Epithelial cell of alveolus of lung (primary cell): Measurements from ENCODE around the genes MORN4, CPN1 and ERLIN1.

DNA sequence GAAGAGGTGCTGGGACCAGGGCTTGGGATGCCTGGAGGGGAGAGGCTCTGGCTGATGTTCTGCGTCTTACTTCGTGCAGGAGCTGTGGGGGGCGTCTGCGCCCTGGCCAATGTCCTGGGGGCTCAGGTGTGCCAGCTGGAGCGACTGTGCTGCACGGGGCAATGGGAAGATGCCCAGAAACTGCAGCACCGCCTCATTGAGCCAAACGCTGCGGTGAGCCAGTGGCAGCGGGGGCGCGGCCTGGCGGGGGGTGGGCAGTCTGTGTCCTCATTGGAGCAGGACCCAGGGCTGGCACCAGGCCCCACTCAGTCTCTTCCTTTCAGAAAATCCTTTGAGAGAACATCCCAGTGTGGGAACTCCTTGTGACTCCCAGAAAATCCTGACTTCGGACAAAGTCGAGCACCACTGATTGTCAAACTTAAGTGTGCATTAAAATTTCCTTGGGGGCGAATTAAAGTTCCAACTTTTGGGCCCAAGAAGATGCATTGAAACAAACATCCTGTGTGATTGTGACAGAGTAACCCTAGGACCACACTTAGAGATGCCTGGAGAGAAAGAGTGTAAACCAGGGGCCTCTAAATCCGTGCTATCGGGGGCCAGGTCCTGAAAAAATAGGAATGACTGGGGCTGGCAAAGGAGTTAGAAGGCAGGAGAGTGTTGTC, 12.4 kb downstream of the C10orf62 start:
- RAMPAGE, long total RNA: no peak
- RRBS: no CpG with 5 or more reads among the region's 18 CpGs

DNA sequence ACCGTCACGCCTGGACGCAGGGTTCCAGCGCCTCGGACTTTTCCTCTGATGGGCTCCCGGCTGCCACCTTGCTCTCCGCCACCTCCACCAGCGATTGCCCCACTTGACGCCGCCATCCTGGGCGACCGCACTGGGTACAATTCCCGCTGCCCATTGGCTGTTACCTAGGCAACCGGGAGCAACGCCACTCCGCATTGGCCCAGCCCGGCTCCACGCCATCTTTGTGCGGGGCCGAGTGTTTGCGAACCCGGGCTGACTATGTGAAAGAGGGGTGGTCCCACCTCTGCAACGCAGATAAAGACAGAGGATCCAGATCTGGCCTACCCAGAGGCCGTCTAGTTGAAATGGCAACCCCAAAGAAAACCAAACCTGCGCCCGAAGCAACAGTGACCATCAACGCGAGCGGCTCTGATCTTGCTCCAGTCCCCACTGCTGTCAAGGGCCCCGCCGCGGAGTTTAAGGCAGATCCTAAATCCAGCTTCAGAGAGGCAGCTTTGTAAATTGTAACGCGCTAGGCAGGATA, at the start of gene MORN4:
MORN4 (minus strand) TSS at position 132 of the 523 bp plus-strand sequence.
- RAMPAGE, long total RNA: no peak
- RRBS: 1% methylated on average over 10 of the region's 34 CpGs

DNA sequence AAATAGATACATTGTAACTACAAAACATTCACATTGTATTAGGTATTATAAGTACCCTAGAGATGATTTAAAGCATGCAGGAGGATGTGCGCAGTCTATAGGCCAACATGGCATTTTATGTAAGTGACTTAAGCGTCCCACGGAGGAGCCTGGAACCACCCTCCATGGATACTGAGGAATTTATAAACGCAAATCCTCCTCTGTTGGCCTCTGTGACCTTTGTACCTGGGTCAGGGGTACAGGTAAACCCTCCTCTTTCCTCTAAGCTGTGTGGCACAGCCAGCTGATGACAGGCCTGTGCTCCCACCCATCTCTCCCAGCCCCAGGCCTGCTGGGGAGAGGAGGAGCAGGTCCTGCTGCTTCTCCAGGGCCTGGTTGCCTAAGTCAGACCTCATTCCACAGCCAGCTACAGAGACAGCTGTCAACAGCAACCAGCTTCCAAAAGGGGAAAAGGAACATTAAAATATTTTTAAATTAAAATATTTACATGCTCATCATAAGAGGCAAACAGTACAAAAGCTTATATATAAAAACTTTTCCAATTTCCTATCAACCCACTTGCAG, 5.0 kb downstream of the AVPI1 start:
- RAMPAGE, long total RNA: no peak
- RRBS: no CpG with 5 or more reads among the region's 4 CpGs

DNA sequence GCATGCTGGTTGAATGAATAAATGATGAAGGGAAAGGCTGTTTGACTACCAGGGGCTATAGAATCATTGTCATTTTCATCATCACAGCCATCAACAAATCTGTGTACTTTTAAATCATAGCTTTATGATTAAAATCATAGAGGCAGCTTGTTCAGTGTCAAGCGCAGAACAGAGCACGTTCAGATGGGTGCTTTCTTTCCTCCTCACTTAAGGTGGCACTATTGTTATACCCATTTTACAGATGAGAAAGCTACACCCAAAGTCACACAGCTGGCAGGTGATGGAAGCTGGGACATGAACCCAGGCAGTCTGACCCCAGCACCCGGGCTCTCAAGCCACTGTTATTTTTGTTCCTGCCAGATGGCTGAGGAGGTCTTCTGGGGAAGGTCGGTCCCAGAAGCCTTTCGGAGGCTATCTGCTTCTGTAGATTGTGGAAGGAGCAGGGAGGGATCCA, 777 bp downstream of the AVPI1 start:
- RAMPAGE, long total RNA: no peak
- RRBS: no CpG with 5 or more reads among the region's 5 CpGs

DNA sequence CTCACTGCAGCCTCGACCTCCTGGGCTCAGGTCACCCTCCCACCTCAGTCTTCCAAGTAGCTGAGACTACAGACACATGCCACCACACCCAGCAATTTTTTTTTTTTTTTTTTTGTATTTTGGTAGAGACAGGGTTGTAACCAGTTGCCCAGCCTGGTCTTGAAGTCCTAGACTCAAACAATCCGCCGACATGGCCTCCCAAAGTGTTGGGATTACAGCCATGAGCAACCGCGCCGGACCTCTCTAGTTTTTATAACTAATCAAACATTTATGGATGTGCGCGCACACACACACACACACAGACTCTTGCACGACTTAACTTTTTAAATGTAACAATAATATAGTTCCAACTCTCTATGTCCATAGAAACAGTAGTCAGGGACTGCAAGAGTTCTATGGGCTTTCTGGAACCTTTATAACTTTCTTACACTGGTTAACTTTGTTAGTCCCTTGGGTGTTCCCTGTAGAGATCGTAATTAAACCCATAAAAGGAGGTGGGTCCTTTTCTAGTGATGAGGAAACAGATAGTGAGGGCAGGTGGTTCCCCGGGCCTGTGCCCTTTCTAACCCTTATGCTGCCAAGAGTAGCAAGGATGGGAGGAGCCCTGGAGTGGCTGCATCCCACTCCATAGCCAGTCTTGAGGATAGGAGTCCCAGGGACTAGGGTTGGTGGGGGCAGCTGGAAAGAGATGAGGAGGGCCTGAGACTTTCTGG, 8.4 kb downstream of the MARVELD1 start:
- RAMPAGE, long total RNA: no peak
- RRBS: no CpG with 5 or more reads among the region's 11 CpGs

DNA sequence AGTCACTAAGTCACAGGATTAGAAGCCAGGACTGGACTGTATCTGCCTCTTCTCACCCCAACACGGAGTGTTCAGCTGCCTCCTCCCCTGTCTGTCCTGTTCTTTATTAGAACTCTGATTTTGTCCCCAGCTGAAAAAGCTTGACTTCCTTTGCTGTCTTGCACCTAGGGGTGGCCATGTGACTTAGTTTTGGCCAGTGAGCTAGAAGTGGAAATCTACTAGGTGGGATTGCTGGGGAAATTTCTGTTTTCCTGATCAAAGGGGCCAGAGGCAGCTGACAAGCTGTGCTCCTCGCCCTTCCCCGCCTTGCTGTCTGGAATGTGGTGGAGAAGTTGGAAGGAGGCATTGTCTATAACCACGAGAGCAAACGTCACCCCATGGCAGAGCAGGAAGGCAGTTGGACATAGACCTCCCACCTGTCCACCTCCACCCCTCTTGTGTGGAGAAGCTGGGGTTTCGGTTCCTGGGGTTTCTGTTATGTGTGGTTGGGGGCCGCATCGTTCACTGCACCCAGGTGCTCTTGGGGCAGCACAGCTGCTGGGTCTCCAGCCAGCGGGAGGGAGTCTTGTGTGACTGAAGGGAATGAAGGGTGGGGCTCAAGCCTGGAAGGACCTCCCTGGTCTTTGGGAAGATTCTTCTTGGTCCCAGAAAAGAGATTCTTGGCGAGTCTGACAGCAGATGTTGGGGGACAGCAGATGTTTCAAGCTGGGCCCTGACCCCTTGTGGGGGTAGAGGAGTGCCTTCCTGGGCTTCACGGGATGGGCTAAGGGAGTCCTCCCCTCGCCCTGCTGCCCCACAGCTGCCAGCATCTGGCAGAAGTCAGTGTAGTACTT, 7.2 kb downstream of the SFRP5 start:
- RAMPAGE, long total RNA: no peak
- RRBS: no CpG with 5 or more reads among the region's 12 CpGs

DNA sequence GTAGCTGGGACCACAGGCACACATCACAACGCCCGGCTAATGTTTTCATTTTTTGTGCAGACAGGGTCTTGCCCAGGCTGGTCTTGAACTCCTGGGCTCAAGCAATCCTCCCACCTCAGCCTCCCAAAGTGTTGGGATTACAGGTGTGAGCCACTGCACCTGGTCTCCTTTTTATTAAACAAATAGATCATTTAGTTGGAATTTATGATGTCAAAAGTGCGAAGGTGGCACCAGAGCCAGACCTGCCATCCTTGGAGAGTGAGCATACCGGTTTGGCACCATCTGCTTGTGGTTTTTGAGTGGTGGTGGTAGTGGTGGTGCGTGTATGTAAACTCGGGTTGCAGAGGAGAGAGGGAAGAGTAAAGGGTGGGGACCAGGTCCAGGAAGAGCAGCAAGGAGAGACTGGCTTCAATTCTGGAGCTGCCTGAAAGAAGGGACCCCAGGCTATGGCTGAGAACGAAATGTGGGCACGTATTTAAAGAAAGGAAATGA, 658 bp upstream of the GOLGA7B start:
- RAMPAGE, long total RNA: no peak
- RRBS: no CpG with 5 or more reads among the region's 8 CpGs

DNA sequence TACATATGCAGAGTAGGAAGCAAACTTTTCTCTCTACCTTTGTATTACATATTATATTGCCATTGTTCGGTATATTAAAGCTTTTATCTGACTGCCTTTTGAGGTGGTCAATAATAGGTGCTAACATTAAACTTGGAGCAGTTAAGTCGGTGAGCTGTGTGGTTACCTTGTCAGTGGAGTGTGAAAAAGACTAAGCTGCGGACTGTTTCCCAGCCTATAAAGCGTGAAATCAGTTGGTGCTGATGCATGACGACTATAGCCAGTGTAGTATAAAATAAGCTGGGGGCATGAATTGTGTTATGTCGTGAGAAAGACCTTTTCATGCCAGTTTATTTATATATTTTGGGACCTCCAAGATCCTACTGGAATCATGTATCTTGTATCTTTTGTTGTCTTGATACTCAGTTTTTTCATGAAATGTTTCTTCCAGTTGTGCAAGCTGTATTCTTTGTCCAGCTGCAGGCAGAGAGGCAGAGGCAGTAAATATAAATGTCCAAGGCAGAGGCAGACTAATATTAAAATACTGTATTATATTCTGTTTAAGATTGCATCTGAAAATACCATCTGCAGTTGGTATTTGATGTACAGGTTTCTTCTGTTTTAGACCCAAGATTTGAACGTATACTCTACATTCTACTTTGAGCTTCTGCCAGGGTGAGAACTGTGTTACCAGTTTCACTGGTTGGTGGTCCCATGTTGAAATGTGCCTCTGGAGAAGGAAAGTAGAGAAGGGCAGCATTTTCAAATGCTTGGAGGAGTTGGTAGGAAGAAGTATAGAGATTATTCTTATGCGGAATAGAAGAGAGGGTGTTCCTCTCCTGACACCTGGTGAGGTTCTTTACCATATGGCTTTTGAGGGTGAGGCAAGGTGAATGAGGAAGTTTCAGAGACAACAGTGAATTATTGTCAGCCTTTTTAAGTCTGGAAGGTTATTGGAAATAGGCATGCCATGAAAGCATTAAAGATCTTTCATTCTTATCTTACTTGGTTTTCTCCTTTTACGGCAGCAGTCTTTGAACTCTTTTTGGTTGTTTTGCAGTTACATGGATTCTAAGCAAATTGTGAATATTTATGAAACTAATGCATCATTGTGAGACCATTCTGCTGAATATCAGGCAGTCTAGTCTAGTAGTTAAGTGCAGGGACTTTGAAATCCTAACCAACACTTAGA, 34.1 kb downstream of the R3HCC1L start:
- RAMPAGE, long total RNA: no peak
- RRBS: no CpG with 5 or more reads among the region's 9 CpGs

DNA sequence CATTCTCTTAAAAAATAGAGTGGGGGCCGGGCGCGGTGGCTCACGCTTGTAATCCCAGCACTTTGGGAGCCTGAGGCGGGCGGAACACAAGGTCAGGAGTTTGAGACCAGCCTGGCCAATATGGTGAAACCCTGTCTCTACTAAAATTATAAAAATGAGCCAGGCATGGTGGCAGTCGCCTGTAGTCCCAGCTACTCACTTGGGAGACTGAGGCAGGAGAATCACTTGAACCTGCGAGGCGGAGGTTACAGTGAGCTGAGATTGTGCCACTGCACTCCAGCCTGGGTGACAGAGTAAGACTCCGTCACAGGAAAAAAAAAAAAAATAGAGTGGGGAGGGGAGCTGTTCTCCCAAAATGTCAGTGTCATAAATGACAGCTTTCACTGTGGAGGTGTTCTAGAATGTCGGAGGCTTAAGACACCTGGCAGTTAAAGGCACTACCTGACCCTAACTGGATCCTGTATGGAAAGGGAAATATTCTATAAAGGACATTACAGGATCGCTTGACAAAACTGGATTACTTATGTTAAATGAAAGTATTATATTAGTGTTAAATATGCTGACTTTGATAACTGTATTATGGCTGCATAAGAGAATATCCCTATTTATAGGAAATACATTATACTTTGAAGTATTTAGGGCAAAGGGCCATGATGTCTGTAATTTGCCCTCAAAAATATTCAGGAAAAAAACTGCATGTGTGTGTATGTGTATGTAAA, 65.3 kb downstream of the LOXL4 start:
- RAMPAGE, long total RNA: no peak
- RRBS: no CpG with 5 or more reads among the region's 12 CpGs

DNA sequence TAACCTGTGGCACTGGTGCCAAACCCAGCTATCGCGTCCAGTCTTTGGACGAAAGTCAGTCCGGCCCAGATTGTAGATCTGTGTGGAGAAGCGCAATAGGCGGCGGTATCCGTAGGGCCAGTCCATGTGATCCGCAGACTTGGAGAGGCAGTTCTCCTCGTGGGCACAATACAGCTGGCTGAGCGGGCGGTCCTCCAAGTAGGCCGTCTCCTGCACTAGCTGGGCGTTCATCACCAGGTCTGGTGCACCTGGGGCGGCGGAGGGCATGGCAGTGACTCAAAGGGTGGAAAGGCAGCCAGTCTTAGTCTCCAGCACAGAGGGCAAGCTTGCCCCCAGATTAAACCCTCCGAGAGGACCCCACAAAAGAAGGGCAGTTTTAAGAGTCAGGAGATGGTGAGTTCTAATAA, 14.4 kb downstream of the LOXL4 start:
- RAMPAGE, long total RNA: no peak
- RRBS: no CpG with 5 or more reads among the region's 17 CpGs

DNA sequence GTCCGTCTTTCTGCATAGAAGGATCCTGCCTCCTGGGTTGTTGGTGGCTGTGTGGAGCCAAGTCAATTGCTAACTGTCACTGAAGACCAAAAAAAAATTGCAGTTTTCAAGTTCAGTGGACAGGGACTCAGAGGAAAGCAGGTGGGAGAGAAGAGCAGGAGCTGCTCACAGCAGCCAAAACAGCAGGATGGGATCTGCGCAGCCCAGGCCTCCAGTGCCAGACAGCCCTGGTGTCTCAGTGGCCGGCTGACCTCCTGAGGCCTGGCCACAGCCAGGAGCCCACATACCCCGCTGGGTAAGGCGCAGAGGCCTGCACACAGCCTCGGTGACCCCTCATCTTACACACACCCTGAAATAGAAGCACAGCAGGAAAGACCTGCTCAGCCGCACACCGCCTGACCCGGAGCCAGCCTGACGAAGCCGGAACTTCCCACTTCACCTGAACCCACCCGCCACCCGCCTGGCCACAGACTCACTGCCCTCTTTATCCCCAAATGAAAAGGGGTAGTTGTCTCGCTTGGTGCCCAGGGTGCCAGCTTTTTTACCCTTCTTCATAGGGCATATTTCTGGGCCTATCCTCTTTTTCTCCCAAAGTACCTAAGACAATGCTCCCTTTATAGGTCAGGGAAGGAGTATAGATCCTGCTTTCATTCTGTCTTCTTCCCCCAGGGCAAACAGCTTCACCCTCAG, 49.3 kb downstream of the PYROXD2 start:
- RAMPAGE, long total RNA: no peak
- RRBS: no CpG with 5 or more reads among the region's 14 CpGs

GRCh38 chr10:98476593-98476850, 29.8 kb upstream of the HPS1 start:
- RAMPAGE, long total RNA: no peak
- RRBS: no CpG with 5 or more reads among the region's 4 CpGs

GRCh38 chr10:99658446-99659122, 725 bp upstream of the ENTPD7 start:
- RAMPAGE, long total RNA: no peak
- RRBS: no CpG with 5 or more reads among the region's 31 CpGs

DNA sequence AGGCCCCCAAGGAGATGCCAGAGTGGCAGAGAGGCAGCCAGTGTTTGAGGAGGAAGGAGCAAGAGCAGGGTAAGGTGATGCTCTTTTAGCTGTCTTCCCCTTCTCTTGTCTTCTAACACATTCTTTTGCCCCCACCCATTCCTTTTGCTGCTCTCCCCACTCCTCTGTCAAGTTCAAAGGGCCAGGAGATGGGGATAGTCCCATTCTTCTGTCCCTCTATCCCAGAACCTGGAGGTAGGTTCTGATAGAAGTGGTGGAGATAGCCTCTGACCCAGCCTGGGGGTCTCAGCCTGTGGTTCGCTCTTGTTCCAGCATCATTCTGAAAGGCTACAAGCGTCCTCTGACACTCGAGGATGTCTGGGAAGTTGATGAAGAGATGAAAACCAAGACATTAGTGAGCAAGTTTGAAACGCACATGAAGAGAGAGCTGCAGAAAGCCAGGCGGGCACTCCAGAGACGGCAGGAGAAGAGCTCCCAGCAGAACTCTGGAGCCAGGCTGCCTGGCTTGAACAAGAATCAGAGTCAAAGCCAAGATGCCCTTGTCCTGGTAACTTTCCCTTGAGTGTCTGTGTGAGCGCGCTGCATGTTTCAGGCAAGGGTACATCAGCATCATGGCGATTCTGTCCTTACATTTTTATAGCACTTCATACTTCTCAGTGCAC, 14.5 kb downstream of the ABCC2 start:
- RAMPAGE, long total RNA: no peak
- RRBS: no CpG with 5 or more reads among the region's 9 CpGs

GRCh38 chr10:99929089-99930120, 80.3 kb downstream of the DNMBP start:
- RAMPAGE, long total RNA: no peak
- RRBS: no CpG with 5 or more reads among the region's 13 CpGs

DNA sequence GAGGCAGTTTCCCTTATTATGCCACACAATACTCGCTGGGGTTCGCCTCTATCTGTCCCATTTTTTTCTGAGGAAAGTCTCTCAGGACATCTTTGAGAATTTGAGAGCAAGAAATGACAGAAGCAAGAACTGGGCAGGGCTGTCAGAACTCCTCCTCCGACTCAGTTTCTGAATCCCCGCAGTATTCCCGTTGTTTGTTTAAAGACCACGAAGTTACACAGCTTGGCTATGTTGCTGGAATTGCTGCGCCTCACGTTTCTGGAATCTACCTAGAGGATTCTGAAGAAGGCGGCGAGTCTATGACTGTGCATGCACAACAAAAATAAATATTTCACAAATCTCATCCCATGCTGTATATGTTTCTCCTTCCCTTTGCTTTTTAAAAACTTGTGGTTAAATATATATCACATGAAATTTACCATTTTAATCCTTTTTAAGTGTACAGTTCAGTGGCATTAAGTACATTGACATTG, 663 bp upstream of the DNMBP start:
- RAMPAGE, long total RNA: no peak
- RRBS: no CpG with 5 or more reads among the region's 10 CpGs

DNA sequence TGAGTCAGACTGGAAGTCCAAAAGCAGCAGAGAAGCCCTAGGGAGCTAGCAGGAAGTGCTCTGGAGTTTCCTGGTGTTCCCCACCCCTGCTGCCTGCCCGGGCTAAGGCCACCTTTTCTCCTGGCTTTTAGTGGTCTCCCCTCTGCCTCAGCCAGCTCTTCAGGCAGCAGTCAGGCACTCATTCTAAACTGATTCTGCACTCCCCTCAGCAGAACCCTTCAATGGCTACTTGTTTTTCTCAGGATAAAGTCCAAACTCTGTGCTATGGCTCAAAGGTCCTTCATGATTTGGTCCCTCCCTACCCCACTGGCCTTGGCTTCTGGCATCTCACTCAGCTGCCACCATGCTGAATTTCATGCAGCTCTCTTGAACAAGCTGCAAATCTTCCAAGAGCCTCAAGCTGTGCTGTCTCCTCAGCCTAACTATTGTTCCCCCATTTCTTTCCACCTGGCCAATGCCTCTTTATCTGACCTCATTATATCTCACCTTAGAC, 28.9 kb upstream of the DNMBP start:
- RAMPAGE, long total RNA: no peak
- RRBS: no CpG with 5 or more reads among the region's 1 CpG

DNA sequence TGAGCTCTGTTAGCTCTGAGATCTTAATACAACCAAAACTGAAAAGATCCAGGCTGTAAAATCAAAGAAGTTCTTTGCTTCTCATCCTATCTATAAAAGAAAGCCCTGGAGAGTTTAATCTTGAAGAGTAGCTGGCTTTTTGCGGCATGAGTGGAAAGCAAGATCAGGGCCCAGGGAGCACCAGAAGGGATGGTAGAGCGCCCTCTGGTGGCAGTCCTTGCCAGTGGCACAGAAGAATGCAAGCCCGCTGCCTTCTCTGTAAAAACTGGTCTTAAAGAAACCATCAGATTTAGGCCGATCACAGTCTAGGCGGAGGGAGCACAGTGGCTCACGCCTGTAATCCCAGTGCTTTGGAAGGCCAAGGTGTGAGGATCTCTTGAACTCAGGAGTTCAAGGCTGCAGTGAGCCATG, 35.7 kb downstream of the CPN1 start:
- RAMPAGE, long total RNA: no peak
- RRBS: no CpG with 5 or more reads among the region's 6 CpGs

DNA sequence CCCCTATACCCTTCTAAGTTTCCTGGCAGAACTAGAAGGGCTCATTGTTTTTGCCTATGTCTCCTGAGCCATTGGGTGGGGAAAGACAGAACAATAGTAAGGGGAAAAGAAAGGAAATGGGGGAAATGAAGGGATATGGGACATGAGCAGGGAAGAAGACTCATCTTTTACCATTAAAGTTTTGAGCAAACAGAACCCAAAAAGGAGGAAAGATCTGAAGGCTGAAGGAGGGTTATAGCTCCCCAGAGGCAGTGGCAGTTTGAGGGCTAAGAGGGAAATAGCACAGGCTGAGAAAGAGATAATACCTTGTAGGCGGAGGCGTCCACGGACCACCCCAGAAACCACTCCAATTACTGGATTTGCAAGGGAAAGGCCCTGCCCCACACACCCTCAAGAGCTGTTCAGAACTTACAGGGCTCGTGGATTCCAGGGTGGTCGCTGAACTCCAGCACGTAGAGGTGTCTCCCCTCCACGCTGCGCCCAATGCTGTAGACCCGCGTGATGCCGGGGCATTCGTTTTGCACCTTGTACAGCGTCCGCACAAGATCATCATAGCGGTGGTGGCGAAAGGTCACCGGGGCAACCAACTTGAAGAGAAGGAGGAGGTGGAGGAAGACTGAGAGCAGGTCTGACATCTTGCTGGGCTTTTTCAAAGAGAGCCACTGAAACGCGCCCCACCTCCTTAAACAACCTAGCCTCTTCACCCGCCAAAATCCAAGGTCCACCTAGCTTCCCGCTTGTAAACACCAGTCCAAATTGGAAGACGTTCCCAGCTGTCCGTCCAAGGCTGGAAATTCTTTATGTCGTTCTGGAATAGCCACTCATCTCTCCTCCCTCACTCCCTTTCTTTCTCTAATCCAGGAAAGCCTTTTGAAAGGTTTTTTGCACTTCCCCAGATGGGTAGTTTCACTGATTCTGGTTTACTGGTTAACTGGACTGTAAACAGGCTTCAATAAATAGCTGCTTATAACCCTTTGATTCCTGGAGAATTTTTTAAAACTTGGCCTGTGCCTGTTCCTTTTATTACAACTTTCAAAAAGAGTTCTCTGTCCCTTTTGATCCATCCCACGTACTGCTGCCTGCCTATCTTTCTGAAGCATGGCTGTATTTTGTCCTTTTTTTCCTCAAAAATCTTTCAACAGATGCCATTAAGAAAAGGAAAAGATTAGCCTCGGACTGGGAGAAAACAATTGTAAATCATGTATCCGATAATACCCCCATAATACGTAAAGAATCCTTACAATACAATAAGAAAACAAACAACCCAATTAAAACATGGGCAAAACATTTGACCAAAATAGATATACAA, at the start of gene CPN1:
CPN1 (minus strand) TSS at position 879 of the 1,309 bp plus-strand sequence.
- RAMPAGE, long total RNA: no peak
- RRBS: 90% methylated on average over 7 of the region's 28 CpGs

- RAMPAGE, long total RNA: no peak
- RRBS: 2% methylated on average over 21 of the region's 69 CpGs
Measured at GRCh38 chr10:100185223-100186273, at the start of gene ERLIN1. ERLIN1 (minus strand) TSS chr10:100186029.